NCI-H460 (cell line): ENCODE data around the genes CSNKA2IP, STX19 and CRYBG3.

DNA sequence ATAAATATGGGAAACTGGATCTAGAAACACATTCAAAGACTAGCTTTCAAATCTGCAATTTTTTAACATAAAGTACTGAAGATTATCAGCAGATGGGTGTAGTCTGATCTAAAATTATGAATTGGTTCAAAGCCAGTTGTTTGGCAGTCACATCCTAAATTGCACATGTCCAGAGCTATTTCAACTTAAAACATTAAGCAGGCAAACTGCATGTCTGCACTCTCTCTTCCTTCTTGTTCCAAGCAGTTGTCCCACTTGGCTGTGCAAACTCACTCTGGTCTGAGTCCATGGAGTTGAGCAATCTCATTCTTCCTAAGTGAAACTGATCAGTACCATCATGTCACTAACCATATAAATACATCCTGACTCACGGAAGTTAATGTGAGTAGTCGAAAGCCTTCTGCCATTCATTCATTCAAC lies 353.0 kb downstream of the ROBO1 start:
RAMPAGE:
- cytosol, long total RNA = no peak
- long total RNA = no peak
- nucleus, long total RNA = no peak

RAMPAGE:
- cytosol, long total RNA = no peak
- long total RNA = no peak
- nucleus, long total RNA = no peak
Observed at GRCh38 chr3:80627726-80628155, 859.9 kb upstream of the ROBO1 start.

DNA sequence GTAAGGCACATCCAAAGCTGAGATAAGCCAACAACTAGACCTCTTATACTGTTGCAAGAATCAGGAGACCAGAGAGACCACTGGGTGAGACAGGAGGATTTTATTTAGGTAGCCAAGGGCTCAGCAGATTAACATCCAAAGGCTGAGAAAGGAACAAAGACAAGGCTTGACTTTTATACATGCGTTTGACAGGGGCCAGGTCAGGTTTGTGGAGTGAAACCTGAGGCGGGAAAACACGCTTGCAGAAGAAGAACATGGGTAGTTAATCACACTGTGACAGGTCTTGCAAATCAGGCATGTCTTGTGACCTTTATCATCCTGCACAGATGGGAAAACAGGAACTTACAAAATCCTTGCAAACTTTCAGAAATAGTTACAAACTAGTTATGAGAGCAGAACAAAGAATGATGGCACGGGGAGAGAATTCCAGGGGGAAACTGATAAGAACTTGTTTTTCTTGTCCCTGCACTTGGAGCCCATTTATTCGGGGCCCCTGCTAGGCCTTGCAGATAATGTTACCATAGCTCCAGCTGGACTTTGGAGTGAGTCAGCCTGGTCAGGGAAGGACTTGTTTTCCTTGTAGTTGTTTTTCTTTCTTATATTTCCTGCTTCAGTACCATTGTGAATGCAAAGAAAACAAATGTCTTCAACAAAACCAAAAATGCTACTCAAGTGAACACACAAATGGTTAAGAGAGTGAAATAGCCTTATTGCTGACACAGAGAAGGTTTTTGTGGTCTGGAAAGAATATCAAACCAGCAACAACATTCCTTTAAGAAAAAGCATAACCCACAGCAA lies 965.8 kb upstream of the ROBO1 start:
RAMPAGE:
- cytosol, long total RNA = no peak
- long total RNA = no peak
- nucleus, long total RNA = no peak

DNA sequence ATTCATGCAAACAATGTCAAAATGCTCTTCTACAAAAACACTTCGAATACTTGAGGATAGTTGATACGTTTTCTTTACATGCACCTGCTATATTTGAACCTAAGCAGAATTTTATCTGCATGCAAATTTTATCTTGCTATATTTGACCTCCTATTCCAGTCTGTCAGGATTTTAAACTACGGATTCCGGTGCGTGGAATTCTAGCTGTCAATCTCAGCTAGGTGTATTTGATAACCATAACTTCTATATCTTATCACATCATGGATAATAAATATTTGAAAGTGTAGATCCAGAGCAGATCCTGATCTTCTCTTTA lies 699.0 kb downstream of the GBE1 start:
RAMPAGE:
- cytosol, long total RNA = no peak
- long total RNA = no peak
- nucleus, long total RNA = no peak

DNA sequence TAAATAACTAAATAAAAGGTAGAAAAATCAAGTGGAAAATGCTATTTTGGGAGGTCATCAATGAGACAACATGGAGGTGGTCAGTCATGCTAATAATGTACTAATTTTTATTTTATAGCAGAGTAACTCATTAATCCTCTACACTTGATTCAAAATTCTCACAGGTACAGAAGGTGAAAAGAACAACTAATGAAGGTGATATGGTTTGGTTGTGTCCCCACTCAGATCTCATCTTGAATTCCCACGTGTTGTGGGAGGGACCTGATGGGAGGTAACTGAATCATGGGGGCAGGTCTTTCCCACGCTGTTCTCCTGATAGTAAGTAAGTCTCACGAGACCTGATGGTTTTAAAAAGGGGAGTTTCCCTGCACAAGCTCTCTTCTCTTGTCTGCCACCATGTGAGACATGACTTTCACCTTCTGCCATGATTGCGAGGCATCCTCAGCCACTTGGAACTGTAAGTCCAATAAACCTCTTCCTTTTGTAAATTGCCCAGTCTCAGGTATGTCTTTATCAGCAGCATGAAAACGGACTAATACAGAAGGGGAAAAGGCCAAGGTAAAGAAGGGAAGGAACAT lies 2.7 kb downstream of the GBE1 start:
RAMPAGE:
- cytosol, long total RNA = no peak
- long total RNA = no peak
- nucleus, long total RNA = no peak

DNA sequence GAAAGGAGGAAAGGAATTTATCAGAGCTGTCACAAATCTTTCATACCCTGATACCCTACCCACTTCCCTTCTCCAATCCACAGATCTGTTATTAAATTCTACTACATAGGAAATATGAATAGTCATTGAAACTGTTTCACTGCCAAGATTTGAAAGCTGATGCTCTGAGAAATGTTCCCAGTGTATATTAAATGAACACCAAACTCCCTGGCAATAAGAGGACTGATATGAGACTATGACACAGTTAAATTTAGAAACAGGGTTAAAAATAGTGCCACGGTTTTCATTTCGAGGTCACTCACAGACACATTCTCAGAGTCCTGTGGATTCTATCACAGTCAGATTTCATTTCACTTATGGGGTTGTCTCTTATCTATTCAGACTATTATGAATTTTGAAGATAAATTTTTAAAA lies 27.2 kb upstream of the GBE1 start:
RAMPAGE:
- cytosol, long total RNA = no peak
- long total RNA = no peak
- nucleus, long total RNA = no peak

DNA sequence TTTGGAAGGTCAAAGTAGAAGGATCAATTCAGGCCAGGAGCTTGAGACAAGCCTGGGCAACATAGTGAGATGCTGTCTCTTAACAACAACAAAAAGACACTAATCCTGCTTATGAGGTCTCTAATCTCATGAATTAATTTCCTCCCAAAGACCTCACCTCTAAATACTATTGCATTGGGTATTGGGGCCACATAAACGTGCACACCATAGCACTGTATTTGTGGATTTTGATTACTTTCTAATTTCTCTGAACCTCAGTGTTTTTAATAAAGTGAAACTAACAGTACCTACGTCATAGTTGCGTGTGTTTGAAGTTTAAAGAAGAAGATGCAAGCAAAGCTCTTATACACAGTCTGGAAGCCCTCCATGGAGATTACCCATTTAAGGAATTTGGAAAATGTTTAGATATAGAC lies 581.0 kb upstream of the GBE1 start:
RAMPAGE:
- cytosol, long total RNA = no peak
- long total RNA = no peak
- nucleus, long total RNA = no peak

RAMPAGE:
- cytosol, long total RNA = no peak
- long total RNA = no peak
- nucleus, long total RNA = no peak
Observed at GRCh38 chr3:83217734-83218276, 1456.4 kb upstream of the GBE1 start.

GRCh38 chr3:86175436-86176164 lies 815.3 kb downstream of the VGLL3 start:
RAMPAGE:
- cytosol, long total RNA = no peak
- long total RNA = no peak
- nucleus, long total RNA = no peak

GRCh38 chr3:86683004-86683567 lies 307.9 kb downstream of the VGLL3 start:
RAMPAGE:
- cytosol, long total RNA = no peak
- long total RNA = no peak
- nucleus, long total RNA = no peak

DNA sequence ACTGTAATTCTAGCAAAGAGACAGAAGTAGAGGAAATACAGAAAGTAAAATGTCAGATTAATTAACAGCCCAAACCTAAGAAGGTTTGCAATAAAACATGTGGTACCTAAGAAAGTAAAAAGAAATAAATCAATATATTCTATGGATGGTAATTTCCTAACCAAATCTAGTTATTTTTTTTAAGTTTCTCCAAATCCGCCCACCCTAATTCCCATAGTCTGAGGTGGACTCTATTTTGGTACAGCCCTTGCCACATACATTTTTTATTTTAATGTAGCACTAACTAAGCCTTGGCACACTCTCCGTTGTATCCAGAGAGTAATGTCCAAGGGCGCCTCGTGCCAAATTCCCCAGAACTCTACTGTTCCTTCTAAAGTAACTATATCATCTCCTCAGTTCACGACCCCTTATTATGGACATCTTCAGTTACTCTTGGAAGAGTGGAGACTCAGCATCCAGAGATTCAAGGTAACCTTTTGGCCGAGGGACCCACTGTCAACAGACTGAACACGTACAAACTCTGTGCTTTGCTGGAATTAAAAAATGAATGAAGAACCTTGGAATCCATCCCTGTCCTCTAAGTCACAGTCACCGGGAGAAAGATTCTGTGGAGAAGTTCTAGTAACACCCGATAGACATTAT lies 1.3 kb downstream of the VGLL3 start:
RAMPAGE:
- cytosol, long total RNA = no peak
- long total RNA = no peak
- nucleus, long total RNA = no peak

DNA sequence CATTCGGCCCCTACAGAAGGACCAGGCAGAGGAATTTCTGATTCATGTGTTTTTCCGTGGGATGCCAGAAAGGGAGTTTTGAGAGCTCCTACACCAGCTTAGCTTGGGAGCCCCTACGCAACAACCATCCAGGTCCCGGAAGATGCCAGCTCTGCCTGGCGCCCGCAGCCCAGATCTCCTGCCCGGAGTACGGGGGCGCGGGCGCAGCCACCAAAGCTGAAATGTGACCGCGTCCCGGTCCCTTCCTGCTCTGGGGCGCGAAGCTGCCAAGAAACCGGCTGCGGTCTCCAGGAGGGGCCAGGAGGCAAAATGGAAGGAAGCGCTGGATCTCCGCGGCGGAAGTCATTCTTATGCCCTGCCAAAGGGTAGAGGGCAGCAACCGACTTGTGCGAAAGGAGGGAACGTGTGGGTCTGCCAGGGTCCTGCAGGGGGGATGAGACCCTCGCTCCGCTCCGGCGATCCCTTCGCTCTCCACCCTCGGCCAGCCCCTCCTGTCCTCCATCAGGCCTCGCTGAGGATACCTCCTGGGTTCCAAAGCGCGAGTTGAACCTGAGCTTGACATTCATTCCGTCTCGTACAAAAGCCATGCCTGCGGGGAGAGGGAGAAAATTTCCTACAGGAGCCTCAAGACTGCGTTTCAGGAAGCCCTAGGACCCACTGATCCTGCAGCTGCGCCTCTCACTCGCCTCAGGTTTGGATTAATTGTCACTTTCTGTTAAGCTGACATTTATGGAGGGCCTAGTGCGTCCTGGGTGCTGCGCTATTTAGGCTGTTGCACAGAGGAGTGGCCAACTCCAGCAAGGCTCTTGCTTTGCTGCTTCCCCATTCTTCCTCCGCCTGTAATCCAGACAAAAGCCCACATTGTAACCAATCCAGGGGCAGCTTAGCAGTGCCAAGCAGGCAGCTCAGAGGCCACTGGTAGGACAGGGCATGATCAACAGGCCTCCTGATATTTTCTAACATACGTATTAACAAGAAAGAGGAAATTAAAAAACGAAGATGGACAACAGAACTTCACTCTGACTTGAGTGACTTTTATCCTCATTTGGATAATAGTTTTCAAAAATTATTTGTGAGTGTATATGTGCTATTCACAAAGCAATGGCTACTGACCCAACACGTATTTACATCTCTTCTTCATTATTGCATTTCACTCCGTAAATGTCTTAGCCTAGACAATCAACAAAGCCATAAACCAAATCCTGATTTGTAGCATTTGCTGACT lies 98.4 kb upstream of the VGLL3 start:
RAMPAGE:
- cytosol, long total RNA = no peak
- long total RNA = no peak
- nucleus, long total RNA = no peak

DNA sequence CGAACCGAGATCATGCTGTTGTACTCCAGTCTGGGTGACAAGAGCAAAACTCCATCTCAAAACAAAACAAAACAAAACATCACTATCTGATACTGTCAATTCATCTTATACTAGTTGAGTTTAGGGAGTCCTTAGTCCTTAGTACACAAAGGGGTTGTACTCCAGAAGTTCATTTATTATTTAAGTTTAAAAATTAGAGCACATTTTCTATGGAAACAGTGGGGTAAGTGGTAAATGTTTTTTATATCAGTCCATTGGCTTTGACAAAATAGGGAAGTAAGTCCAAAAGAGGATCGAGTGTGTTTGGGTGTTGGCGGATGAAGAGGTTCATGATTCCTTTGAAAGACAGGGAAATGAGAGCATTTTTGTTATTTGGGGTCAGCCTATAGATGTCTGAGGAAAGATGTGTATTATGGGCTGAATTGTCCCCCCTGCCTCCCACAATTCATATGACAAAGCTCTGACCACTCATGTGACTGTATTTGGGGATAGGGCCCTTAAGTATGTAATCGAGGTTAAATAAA lies 9.7 kb downstream of the CHMP2B start:
RAMPAGE:
- cytosol, long total RNA = no peak
- long total RNA = no peak
- nucleus, long total RNA = no peak

RAMPAGE:
- cytosol, long total RNA = no peak
- long total RNA = no peak
- nucleus, long total RNA = no peak
Observed at GRCh38 chr3:87793615-87793911, 1.1 kb downstream of the HTR1F start.

GRCh38 chr3:87997433-87997732 lies 61.4 kb downstream of the CGGBP1 start:
RAMPAGE:
- cytosol, long total RNA = no peak
- long total RNA = no peak
- nucleus, long total RNA = no peak

GRCh38 chr3:88150451-88150700 lies 617 bp downstream of the C3orf38 start:
RAMPAGE:
- cytosol, long total RNA = no peak
- long total RNA = no peak
- nucleus, long total RNA = no peak

DNA sequence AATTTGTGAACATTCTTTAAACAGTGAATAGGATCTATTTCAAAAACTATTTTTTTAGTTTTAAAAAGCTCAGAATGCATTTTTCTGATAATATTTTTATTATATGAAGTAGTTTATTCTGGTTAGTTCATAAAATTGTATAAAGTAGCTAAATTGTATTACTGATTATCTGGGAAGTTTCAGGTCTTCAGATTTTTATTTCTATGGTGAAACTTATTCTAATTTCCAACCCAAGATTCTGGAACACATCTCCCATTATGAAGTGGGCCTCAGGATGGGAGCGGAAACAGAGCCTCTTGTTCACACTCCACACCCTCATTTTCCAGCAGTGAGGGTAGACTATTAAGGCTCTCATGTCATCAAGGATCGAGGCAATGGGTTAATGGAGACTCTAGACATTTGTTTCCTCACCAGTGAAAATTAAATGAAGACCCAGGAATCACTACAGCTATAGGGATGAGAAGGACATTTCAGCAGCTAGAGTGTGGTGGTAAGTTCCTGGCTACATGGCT lies at the start of gene CSNKA2IP:
Gene CSNKA2IP, plus strand, starts transcription at position 303 of the 512 bp plus-strand sequence.
RAMPAGE:
- cytosol, long total RNA = no peak
- long total RNA = no peak
- nucleus, long total RNA = no peak

RAMPAGE:
- cytosol, long total RNA = no peak
- long total RNA = no peak
- nucleus, long total RNA = no peak
Observed at GRCh38 chr3:93938583-93939232, 35.0 kb downstream of the PROS1 start.

DNA sequence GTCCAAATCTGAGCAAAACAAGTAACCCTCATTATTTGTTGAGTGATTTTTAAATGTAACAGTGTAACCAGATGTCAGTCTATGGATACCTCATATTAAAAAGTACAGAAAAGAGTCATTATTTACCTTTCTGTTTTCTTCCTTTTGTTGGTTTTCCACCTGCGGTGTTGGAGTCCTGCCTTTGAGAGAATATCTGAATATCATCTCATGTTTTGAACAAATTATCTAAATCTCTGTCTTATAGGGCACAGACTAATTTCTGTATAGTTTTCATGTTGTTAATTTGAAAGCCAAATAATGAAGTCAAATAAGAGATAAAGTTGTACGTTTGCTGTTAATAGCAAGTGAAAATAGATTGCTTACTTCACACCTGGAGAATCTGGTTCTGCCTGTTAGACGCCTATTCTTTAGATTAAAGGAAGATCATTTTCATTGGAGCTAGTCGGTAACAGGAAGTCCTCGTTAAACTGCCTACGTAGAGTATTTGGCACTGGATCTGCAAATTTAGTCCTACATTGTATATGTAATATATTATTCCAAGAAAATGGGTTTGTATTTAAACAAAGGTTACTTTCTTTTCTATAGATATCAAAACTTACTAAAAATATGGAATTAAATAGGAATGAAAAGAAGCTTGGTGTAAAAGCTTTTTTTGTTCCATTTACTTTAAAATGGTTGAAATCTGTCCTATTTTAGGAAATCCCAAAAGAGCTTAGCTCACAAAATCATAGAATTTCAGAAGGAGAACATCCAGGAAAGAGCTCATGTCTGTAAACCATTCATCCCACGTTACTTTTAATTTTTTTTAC lies at the start of gene STX19:
Gene STX19, minus strand, starts transcription at position 357 of the 809 bp plus-strand sequence.
RAMPAGE:
- cytosol, long total RNA = no peak
- long total RNA = no peak
- nucleus, long total RNA = no peak

DNA sequence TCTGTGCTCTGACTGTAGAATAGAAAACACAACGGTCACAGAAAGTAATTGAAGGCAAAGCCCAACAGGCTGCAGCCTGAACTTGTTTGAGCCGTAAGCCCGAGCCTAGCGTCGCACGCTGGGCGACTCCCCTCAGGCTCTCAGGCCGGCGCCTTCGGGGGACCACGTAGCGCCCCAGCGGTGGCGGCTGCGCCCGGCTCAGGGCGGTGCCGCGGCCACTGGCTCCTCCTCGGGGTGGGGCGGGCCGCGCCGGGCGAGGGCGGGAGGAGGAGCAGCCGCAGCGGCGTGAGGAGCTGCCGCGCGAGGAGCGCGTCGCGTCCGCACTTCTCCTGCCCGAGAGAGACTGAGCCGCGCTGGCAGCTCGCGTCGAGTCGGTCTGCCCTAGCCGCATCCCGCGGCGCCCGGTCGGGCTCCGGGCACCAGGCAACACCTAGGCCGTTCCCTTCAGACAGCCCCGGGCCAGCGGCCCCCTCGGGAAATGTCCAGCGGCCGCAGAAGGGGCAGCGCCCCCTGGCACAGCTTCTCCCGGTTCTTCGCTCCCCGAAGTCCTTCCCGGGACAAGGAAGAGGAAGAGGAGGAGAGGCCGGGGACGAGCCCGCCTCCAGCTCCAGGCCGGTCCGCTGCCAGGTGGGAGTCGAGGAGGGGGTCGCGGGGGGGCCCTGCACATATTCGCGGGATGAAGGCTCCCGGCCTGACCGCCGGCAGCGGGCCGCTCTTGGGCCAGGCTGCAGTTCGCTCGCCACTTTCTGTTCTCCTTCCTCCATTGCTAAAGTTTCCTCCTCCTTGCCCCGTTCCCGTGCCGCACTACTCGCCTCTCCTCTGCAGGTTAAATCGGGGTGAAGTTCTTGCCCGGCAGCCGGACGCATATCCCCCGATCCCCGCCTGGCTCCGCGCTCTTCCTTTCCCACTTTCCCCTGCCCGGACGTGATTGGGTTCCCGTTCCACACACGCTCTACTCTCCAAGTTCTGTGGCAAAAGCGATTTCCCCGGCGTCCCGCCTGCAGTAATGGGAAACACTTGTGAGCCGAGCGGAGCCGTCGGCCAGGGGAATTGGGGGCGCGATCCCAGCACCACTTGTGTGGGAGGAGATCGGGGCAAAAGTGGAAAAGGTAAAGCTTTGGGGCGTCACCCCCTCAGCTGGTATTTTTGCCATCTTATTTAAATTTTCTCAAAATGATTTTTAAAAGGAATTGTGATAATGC lies at the start of gene CRYBG3:
Gene CRYBG3, plus strand, starts transcription at position 283 of the 1,202 bp plus-strand sequence.
RAMPAGE:
- cytosol, long total RNA = start-site peak on the plus strand centred at position 292 of the sequence, 82 bp wide, 173 and 161 reads in 2 replicates
- long total RNA = no peak
- nucleus, long total RNA = start-site peak on the plus strand centred at position 323 of the sequence, 51 bp wide, 101 and 30 reads in 2 replicates